Hair follicle dermal papilla cell (primary cell): ENCODE results near the genes CA10, HLF and AKAP1.

- CAGE, long polyA plus RNA, result no peak
Observed at GRCh38 chr17:51153729-51154600, 606 bp downstream of the NME1 start.

DNA sequence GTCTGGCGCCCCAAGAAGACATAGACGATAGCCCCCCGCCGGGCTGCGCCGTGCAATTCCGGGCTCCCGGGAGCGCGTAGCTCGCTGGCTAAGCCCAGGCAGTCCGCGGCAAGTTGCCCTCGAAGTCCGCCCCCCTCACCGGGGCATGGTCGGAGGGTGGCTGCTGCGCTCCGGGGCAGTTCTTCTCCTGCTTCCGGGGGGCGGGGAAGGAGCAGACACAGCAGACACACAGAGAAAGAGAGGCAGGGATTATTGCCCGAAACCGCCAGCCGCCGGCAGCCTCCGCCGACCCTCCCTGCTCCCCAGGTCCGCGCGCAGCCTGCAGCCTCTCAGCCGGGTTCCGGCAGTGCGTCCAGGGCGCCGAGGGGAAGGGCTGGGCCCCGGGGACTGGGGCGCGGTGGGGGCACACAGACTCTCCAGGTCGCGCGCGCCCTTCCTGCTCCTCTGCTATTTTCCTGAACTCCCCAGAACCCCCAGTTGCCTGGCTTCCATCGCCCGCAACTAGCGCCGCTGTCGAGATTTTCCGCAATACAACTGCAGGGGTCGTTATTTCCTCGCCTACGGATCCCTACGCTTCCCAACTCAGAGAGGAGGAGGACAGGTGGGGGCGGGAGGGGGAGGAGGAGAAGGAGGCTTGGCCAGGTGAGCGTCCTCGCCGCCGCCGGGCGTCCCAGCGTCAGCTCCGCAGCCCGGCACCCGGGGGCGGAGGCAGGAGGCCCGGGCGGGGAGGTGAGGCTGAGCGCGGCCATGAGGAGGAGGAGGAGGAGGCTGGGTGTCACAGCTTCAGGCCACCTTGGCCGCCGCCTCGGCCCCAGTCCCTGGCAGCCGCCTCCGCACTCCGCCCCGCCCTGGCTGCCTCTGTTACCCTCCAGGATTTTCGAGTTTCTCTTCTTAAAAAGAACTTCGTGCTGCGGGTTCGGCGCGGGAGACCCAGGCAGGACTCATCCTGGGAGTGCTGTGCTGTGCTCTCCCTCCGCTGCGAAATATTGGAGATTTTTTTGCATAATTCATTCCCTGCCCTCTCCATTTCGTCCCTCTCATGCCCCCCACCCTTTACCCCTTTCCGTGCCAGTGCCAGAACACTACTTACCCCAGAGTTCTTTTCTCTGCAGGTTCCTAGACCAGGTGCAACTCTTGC is at the start of gene CA10:
Gene CA10, minus strand, starts transcription at position 532 of the 1,138 bp plus-strand sequence.
- CAGE, long polyA plus RNA, result no peak

GRCh38 chr17:55264593-55265132 is at the start of gene HLF:
Gene HLF, plus strand, starts transcription at chr17:55264960.
- CAGE, long polyA plus RNA, result no peak

- CAGE, long polyA plus RNA, result no peak
Observed at GRCh38 chr17:55426812-55427450, 5.3 kb upstream of the MMD start.

DNA sequence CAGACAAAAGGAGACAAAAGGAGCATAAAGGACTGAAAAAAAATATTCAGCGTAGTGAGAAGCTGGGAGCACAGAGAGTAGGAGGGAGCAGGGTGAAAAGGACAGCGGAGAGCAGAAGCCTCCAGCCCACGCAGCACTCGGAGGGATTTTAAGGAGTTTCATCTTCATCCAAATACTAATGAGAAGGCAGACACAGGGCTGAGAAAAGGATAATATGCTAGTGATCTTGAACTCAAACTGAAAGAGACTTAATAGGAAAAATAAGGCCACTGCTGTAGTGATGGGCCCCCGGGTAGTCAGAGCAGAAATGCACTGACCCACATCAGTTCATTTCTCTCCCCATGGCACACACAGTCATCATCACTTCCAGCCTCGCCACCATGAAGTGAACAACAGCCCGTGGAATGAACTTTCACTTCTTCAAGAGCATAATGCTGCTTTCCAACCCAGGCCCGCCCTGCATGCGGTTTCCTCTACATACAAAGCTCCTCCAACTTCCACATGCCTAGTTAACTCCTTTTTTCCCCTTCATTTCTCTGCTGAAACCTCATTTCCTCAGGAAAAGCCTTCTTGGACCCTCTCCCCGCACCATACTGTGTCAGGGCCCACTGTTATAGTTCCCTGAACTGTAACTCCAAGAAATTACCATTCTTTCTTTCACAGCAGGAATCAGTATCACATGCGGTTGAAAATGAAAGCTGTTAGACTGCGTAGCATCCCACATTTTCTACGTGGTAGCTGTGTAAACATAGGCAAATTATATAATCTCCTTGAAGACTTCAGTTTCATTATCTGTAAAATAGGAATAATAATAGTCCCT is 145.6 kb downstream of the TMEM100 start:
- CAGE, long polyA plus RNA, result no peak

- CAGE, long polyA plus RNA, result no peak
Observed at GRCh38 chr17:55587442-55588246, 135.0 kb downstream of the TMEM100 start.

DNA sequence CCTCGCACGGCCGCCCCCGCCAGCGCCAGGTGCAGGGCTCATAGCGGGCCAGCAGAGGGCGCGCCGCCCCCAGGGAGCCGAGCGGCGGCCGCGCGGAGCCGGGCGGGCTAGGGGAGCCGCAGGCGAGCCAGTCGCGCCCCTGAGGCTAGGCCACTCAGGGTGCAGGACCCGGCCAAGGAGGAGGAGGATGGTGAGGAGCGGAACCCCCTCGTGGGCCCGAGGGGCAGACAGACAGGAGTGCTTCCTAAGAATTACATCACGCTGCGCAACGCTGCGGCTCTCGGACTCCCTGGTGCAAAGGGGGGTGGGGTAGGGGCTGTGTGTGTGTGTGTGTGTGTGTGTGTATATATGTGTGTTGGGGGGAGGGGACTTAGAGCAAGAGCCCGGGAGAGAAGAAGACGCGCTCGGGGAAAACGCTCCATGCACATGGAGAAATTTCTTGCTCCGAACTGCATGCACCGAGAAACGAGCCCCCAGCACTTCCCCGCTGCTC is 845 bp upstream of the NOG start:
- CAGE, long polyA plus RNA, result no peak

GRCh38 chr17:56836720-56837134 is 2.8 kb downstream of the DGKE start:
- CAGE, long polyA plus RNA, result no peak

GRCh38 chr17:56890081-56890485 is 23.8 kb downstream of the TRIM25 start:
- CAGE, long polyA plus RNA, result no peak

DNA sequence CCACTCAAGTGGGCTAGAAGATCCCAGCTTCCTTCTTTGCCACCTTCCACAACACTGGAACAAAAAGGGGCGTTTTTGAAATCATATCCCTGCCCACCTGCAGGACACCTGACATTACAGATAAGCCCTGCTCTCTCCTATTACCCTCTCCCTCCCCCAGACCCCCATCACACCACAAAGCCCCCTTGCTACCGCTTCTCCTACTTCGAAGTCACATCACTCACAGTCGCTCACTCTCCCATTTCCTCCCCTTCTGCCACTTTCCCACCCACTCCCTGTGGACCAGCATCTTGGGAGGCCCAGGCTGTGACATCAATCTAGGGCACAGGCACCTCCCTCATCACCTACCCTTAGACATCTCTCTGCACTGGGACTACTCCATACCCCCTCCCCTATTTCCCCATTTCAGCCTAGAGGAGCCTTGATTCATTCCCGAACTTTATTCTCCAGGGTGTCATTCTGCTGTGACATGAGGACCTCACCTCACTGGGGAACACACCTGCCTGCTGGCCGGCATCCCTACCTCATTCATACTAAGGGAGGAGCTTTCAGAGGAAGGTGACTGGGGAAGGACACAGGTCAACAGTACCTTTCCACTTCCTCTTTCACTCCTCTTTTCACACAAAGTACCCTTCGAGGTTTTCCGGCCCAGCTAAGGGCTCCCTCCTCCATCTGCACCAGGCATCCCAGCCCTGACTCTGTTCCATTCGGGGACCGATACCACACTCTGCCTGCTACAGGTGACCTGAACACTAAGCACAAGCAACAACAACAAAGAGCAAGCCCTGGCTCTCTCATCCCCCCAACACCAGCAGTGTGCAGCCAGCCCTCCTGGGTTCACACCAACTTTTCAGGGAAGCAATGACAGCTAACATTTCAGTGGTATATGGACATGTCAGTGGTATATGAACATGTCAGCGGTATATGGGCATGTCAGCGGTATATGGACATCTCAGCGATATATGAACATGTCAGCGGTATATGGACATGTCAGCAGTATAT is 16.3 kb downstream of the TRIM25 start:
- CAGE, long polyA plus RNA, result no peak

GRCh38 chr17:57068271-57068640 is 16.8 kb upstream of the AKAP1 start:
- CAGE, long polyA plus RNA, result no peak

DNA sequence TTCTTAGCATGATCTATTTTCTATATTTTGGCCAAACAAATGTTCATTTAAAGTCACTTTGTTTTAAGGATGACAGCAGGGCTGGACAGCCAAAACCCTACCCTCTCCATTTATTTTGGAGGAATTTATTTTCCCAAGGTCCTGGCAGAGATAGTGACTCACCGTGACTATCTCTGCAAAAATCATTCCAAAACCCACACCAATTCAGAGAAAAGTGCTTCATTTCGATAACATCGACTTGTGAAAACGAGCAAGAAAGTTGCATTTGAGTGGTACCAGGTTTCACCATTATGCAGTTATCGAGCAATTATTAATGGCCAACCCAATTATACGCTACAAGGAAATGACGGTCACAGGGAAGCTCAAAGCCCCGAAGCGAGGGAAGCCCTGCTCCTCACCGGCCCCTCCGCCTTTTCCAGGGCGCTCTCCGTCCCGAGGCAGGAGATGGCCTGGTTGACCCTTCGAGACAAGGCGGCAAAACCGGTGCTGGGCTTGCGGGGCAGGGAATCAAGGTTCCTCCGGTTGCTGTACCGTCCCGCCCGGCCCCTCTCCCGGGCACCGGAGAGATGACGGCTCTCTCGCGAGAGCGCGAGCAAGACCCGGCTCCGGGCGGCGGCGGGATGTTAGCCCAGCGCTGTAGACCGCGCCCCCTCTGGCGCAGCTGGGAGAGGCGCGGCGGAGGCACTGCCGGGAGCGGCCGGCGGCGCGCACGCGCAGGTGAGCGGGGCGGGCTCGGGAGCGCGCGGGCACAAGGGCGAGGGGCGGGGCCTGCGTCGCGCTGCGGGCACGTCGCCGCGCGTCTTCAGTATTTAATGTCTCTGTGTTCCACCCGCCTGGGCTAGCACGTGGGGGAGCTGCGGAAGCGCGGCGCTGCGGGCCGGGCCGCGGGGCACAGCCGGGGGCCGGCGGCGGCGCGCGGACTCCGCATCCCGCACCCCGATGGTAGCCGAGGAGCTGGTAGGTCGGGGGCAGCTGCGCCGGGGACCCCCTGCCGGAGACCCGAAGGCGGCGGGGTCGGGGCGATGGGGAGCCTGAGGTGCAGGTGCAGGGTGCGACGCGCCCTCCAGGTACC is at the start of gene AKAP1:
Gene AKAP1, plus strand, starts transcription at position 805 of the 1,072 bp plus-strand sequence.
- CAGE, long polyA plus RNA, result no peak

DNA sequence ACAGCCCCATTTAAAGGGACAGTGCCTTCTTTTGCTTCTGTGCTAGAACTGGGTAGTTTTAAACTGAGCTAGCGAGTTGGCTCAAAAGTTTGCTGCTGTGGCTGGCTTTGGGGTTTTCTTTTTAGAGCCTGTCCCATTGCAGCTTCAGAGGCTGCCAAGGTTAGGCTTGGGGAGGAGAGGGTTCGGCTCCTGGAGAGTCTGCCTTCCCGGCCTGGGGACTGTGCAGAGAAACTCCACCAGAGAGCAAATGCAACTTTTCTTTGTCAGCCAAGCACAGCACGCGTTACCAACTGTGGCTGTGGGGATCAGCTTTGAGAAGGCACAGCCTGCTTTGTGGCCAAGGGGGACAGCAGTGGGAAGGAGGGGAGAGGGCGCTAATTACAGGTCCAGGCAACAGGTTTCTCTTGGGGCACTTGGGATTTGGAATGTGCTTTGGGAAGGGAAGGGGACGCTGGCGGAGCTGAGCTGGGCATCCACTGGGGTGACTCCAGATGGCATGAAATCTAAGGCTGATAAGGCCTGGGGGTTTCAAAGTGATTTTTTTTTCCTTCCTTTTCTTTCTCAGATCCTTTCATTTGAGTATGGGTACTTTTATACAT is 2.2 kb downstream of the MSI2 start:
- CAGE, long polyA plus RNA, result no peak

GRCh38 chr17:57281918-57282647 is 25.8 kb downstream of the MSI2 start:
- CAGE, long polyA plus RNA, result no peak

- CAGE, long polyA plus RNA, result no peak
Observed at GRCh38 chr17:57289684-57289964, 33.3 kb downstream of the MSI2 start.

- CAGE, long polyA plus RNA, result no peak
Observed at GRCh38 chr17:57454843-57455995, 198.9 kb downstream of the MSI2 start.

GRCh38 chr17:57462985-57463711 is 206.8 kb downstream of the MSI2 start:
- CAGE, long polyA plus RNA, result no peak

- CAGE, long polyA plus RNA, result no peak
Observed at GRCh38 chr17:57601041-57601934, 143.8 kb downstream of the CCDC182 start.

- CAGE, long polyA plus RNA, result no peak
Observed at GRCh38 chr17:57855382-57855920, 5.6 kb upstream of the MRPS23 start.

- CAGE, long polyA plus RNA, result no peak
Observed at GRCh38 chr17:57861805-57862854, 12.3 kb upstream of the MRPS23 start.